Measurements from ENCODE around the gene DHX37.

- PRO-cap = no peak
Observed at GRCh38 chr12:124498821-124499241, 68.6 kb downstream of the NCOR2 start.

- PRO-cap = no peak
Observed at GRCh38 chr12:124568033-124568249, 529 bp upstream of the NCOR2 start.

- PRO-cap = no peak
Observed at GRCh38 chr12:124569665-124570051, 2.2 kb upstream of the NCOR2 start.

DNA sequence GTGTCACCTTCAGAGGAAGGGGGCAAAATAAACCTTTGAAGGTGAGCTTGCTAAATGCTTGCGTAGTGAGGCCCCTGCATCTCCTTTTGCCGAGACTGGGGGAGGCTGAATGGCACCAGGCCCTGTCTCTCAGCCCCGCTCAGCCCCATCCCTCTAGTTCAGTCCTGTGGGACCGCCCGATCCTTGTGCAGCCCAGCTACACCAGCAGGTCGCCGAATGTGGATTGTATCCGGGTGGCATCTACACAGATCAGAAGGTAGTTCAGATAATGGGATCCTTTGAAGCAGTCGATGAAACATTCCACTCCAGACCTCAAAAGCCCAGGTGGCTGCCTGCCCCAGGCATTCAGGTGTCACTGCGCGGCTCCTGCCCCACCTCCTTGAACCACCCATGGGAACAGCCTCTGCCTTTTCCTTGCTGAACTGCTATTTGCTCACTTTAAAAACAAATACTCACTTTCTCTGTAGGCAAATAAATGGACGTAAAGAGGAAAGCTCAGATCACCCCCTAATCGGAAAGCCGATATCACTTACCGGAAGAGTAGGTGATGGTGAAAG, 100.2 kb upstream of the NCOR2 start:
- PRO-cap = no peak

GRCh38 chr12:124726959-124727854, 136.5 kb downstream of the SCARB1 start:
- PRO-cap = no peak

DNA sequence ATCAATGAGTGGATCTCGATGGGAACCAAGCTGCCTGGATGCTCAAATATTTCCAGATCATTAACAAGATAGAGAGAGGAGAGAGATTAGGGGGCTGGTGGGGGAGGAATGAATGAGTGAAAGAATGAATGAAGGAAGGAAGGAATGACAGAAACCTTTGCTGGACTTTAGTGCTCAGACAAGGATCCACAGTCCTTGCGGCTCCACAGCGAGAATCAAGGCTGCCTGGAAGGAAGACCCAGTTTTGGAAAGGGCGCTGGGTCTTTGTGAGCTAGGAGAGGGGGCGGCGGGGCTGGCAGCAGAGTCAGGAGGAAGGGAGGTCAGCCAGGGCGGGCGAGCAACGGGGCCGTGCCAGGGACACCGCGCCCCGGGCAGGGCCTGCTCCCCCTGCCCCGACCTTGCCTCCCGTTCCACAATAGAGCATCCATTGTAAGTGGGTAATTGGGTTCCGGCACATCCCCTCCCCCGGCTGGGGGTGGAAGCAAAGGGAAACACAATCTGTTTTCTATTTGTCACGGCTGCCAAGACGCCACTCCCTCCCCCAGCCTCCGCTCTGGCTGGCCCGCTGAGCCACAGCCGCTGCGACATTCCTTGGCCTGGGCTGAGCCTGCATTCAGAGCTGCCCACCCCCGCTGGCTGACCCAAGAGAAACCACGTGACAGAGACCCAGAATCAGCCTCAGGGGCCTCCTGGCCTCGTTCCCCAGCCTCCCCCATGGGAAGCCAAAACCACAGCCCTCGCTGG, 117.9 kb downstream of the SCARB1 start:
- PRO-cap = no peak

- PRO-cap = no peak
Observed at GRCh38 chr12:124861235-124861905, 2.3 kb downstream of the SCARB1 start.

- PRO-cap = no peak
Observed at GRCh38 chr12:124911653-124912104, 2.8 kb downstream of the UBC start.

DNA sequence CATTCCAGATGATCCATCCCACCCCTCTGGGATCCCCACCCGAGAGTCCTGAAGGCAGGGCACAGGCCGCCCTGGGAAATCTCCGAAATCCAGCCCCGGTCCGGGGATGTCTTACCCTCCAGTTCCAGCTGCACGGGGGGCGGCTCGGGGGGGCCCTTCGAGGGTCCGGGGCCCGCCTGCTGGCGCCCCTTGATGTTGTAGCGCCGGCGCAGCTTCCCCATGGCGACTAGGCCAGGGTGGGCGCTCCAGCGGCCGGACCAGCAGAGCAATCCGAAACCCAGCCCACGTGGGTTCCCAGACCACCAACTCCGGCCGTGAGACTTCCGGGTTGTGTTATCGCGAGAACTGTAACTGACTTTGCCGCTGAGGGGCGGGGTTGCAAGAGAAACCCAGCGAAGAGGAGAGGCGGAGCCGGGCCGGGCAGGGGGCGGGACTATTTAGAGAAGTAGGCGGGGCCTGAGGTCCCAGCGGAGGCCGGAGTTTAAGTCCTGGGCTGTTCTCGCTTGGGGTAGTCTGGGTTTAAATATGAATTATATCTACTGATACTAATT, at the start of gene DHX37:
Gene DHX37 (minus strand): TSS at position 330 of the 551 bp plus-strand sequence.
- PRO-cap = unidirectional peak, minus-strand start at position 323 of the sequence

GRCh38 chr12:125024824-125026046, 31.8 kb downstream of the BRI3BP start:
- PRO-cap = no peak

DNA sequence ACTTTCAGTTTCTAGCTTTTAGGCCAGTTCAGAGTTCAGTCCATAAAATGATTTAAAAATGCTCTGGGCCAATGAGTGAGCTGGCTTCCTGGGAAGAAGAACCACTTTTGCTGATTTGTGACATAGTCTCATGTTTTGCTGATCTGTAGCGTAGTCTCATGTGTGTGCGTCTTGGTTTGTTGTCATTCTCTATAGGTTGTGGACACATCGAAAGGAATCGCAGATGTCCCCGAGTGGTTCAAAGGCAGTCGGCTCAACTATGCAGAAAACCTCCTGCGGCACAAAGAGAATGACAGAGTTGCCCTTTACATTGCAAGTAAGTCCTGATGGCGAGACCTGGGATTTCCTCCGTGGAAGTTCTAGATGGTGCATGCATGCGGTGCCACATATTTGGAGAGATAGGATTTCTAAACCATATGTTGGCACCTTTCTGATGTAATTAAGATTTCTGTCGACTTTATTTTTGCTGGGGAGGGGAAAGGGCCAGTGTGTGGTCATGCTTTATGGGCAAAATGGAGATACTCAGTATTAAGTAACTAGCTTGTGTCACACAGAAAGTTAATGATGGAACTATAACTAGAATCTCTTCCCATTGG, 11.2 kb downstream of the AACS start:
- PRO-cap = no peak

- PRO-cap = no peak
Observed at GRCh38 chr12:125194194-125195037, 8.2 kb downstream of the TMEM132B start.

DNA sequence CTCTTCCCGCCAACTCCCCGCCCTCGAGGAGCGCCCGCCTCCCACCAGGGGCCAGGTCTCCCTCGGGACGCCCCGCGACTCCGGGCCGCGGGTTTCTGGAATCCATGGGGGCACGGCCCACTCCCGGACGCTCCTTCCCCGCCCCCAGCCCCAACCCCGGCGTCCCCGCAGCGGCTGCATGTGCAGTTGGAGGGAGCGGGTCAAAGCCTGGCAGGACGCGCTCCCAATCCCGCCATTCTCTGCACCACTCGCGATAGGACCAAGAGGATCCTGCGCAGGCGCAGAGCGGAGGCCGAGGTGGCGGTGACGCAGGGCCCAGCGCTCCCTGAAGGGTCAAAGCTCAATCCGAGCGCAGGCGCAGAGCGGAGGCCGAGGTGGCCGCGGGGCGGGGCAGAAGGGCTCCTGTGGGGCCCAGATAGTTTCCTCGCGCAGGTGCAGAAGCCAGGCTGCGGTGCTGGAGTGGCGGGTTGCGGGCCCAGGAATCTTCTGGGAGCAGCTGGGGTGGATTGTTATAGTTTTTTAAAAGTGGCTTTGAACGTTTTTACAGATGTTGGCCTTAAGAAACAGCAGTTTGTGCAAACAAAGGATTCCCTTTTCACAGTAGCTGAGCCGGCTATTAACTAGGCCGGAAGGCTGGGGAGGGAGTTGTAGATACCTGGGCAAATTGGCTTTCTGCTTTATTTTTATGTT, 675.5 kb downstream of the TMEM132B start:
- PRO-cap = no peak

GRCh38 chr12:126442372-126442571, 1256.1 kb downstream of the TMEM132B start:
- PRO-cap = no peak

DNA sequence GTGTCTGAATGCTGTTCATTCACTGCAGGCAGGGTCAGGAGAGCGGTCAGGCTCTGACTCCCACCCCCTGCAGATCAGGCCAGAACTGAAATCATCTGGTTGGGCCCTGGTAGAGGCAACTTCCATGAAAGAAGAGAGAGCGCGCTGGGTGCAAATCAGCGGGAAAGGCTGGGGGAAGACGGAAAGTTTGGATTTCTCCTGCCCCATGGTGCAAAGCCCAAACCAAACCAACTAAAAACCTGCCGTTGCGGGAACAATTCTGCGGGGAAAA, 1539.5 kb downstream of the TMEM132B start:
- PRO-cap = no peak

GRCh38 chr12:128796369-128797096, 27.2 kb downstream of the SLC15A4 start:
- PRO-cap = no peak

DNA sequence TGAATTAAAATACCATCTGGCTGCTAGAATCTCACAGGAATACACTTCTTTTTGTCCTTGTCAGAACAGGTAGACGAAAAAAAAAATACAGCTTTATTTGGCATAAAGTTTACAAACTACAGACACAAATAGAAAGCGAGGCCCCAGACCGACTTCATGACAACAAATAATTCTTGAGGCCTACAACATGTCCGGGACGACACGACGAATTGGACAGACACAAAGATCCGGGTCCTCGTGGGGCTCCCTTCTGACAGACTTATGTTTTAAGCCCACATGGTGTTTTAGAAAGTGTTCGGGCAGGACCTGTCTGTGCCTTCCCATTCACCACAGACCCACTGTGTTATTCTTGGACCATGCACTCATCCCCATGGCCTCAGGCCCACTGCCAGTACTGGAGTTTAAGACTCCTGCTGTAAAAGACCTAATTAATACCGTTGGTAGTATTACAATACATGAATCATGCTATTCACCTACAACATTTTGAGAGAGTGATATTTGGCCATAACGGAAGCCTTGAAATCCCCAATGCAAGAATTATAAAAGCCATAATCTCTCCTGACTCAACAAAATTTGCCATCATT, 20.0 kb downstream of the SLC15A4 start:
- PRO-cap = no peak

- PRO-cap = no peak
Observed at GRCh38 chr12:128864718-128865317, 11.5 kb downstream of the GLT1D1 start.

DNA sequence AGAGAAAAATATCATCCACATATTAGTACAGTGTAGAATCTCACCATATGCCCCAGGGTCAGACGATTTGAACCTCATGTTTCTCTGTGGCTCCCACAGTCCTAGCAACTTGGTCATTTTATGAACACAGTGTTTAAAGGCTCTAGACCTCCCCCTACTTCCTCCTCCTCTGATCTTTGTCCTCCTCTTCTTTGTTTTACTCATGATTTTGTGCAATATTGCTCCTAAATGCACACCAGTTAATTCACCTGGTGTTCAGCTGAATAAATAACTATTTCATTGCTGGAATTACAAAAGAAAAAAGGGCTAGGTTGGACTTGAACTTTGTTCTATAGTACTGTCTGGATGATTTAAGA, 18.3 kb downstream of the GLT1D1 start:
- PRO-cap = no peak

DNA sequence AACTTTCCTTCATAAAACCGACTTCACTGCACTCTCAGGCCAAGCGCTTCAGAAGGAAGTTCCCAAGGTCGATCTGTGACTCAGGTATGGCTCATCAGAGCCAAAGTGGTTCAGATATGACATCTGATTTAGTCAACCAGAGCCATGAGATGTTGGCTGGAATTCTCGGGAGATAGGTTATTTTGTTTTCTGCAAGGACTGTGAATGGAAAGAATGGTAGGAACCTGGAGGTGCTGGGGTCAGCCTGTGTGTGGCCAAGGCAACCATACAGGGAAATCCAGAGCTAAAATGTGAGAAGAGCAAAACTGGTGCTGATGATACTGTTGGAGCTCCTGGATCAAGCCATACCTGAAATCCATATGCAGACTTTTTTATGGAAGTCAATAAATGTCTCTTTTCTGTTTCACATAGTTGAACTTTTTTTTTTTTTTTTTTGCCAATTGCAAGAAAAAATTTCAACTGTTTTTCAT, 445.8 kb downstream of the GLT1D1 start:
- PRO-cap = unidirectional peak, minus-strand start at position 170 of the sequence